Epithelial cell of alveolus of lung (primary cell): Measurements from ENCODE around the gene SKA3.

DNA sequence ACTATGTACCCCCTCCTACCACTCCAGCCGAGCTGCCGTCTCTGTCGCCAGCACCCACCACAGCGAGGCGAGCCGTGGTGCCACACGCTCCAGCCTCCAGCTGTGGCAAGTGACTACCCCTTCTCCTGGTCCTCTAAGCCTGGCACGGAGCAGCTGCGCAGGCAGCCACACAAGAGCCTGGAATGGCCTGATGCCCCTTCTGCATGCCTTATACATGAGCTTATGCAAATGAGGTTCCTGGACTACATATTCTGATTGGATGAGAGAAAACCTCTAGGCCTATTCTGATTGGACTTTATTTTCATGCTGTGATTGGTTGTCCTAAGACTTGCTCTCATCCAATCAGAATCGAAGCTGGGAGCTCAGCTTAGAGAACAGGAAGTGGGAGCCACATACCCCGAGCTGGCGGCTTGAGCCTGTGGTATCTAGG, 276.5 kb downstream of the TUBA3C start:
- RAMPAGE, long total RNA = no peak
- RRBS = no CpG with 5 or more reads among the region's 12 CpGs

DNA sequence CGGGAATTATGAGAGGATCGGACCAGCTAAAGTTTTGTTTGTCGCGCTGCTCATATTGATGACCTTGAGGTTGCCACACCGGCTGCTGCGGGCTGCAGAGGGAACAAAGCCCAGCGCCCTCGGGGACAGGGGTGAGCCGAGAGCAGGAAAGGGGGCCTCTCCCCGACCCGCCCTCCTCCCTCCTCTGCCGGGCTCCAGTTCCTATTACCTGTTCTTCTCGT, 162.7 kb upstream of the TUBA3C start:
- RAMPAGE, long total RNA = no peak
- RRBS = no CpG with 5 or more reads among the region's 13 CpGs

DNA sequence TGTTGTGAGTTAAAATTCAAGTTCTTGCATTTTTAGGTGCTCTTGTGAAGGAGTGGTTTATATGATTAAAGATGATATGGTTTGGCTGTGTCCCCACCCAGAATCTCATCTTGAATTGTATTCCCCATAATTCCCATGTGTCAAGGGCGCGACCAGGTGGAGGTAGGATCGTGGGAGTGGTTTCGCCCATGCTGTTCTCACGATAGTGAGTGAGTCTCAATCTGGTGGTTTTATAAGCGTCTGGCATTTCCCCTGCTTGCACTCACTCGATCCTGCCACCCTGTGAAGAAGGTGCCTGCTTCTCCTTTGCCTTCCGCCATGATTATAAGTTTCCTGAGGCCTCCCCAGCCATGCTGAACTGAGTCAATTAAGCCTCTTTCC, 2.2 kb downstream of the MPHOSPH8 start:
- RAMPAGE, long total RNA = no peak
- RRBS = no CpG with 5 or more reads among the region's 8 CpGs

- RAMPAGE, long total RNA = no peak
- RRBS = no CpG with 5 or more reads among the region's 14 CpGs
Observed at GRCh38 chr13:19688166-19689400, 55.1 kb downstream of the MPHOSPH8 start.

- RAMPAGE, long total RNA = no peak
- RRBS = no CpG with 5 or more reads among the region's 2 CpGs
Observed at GRCh38 chr13:19862019-19862310, 1.5 kb downstream of the ZMYM5 start.

DNA sequence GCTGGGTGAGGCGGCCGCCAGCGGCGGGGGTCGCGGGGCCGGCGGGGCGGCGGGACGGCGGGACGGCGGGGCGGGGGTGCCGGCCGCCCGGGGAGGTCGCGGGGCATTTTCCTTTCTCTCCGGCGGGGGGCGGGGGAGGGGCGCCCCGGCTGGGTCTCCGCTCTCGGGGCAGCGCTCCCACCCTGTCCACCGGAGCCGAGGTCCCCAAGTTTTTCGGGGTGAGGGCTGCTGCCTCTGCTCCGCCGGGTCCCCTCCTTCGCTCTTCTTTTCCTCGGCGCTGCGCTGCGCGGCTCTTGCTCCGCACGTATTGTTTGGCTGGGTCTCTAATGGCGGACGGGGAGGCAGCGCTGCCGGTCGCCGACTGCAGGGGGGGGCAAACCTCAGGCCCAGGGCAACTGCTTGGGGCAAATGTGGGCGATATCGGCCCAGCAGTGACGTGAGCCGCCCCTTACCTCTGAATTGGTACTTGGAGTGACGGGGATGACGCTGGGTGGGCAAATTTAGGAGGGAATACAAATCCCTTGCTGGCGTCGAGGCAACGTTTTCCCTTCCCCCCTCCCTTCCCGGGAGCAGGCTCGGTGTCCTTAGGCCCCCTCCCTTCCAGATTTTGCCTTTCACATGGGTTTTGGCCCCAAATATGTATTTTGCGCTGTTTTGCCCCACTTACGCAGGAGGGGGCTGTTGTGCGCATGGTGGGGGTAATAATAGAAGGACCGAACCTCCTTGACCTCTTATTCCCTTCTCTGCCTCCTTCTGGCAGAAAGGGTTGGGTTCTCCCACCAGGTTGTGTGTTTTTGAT, 803 bp downstream of the ZMYM2 start:
- RAMPAGE, long total RNA = no peak
- RRBS = 2% methylated on average over 19 of the region's 62 CpGs

GRCh38 chr13:20065531-20065946, 95.3 kb downstream of the GJA3 start:
- RAMPAGE, long total RNA = no peak
- RRBS = no CpG with 5 or more reads among the region's 5 CpGs

- RAMPAGE, long total RNA = no peak
- RRBS = no CpG with 5 or more reads among the region's 24 CpGs
Observed at GRCh38 chr13:20174561-20175393, 13.9 kb upstream of the GJA3 start.

DNA sequence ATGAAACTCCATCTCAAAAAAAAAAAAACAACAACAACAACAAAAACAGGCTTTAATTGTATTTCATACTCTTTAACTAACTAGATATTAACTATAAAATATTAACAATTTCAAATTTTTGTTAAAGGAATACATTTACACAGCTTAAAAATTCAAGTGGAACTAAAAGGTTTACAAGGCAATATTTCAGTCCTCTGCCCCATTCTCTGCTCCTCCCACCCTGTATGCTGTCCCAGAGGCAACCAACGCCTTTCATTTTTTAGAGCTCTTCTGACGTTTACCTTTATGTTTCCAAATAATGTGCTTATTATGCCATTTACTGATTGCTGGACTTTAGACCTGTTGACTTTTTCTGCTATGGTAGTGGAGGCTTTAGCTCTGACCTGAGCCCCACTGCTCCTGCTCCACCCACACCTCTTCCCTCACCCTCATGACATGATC, 31.1 kb upstream of the GJB6 start:
- RAMPAGE, long total RNA = no peak
- RRBS = no CpG with 5 or more reads among the region's 2 CpGs

DNA sequence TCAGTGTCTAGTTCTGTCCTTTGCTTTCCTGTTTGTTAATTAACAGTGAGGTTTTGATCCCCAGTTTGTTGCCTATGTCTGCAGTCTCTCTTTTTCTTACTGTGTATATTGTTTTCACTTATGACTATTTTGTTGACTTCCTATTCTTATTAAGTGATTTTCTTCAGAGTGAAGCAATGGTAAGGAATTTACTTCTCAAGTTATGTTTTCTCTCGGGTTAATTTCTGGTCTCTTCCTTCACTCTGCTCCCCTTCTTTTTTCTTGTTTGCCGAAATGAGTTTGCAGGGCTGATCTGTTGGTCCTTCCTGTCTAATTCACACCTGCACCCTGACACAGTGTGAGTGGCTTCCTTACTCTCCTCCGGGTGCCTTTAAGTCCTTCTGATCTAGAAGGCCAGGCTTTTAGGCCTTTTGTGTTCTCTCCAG, 105.0 kb upstream of the GJB6 start:
- RAMPAGE, long total RNA = no peak
- RRBS = no CpG with 5 or more reads among the region's 3 CpGs

DNA sequence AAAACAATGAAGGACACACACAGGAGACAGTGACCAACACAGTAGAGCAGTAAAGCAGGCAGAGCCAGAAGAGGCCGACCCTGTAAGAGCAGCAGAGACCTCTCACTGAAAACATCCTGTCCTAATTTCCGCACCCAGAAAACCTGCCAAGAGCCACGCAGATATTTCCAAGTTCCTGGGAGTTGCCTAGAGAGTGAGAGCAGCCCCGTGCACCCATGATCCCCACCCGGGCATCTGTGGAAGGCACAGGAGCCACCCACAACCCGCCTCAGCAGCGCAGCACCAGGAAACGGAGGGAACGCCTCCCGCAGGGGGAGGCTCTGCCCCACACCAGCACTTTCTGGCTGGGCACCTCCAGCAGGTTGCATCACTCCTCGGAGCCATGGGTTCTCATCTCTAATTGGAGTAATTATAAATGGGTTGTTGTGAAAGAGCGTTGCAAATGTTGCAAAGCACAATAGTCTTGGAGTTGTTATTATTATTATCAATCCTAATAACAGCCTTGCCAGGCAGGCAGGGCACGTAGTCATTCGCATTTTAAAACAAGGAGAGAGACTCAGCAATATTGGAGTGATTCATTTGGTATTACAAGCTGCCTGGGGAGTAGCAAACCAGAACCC, 108.5 kb upstream of the GJB6 start:
- RAMPAGE, long total RNA = no peak
- RRBS = no CpG with 5 or more reads among the region's 14 CpGs

- RAMPAGE, long total RNA = no peak
- RRBS = no CpG with 5 or more reads among the region's 6 CpGs
Observed at GRCh38 chr13:20480519-20481020, 45.1 kb downstream of the CRYL1 start.

GRCh38 chr13:20524600-20525016, 1.0 kb downstream of the CRYL1 start:
- RAMPAGE, long total RNA = no peak
- RRBS = no CpG with 5 or more reads among the region's 12 CpGs

DNA sequence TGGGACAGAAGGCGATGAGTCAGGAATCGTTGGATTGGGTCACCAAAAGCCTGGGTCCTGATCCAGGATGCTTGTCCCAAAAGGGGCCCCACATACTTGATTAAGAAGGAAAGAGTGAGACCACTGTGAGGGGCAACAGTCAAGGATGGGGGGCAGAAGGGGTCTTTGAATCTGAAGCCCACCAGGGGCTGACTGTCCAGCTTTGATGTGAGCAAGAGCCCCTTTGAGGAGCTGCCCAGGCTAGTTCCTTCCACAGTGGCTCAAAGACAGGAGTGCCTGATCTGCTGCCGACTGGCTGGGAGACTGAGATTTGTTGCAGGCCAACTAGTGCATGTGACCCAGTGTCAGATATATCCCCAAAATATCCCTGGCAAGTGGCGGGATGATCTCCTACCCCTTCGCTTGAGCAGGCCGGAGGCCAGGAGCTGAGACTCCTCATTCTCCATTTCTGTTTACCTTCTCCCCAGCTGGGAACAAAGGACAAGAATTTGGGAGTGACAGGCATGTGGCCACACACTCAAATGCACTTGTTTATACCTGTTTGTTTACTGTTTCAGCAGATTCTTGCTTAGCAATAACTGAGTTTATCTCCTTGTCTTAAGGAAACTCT, 37.0 kb upstream of the XPO4 start:
- RAMPAGE, long total RNA = no peak
- RRBS = no CpG with 5 or more reads among the region's 6 CpGs

DNA sequence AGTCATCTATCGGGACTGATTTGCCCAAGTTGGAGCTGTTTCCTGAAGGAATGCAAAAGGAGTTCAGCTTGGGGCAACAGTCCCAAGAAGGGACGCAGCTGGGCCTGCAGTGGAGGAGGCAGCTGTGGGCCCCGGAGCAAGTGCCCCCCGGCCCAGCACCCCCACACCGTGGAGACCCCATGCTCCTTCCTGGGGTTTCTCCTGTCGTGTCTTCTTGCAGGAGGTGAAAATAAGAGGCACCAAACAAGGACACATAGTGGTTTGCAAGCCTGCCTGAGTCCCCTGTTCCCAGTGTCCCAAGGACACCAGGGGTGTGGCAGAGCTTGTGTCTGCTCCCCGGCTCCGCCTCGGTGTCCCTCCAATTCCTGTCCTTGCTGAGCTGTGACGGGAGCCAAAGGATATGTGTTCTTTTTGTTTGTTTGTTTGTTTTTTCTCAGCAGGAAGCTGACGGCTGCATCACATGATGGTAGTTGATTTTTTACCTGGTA, 50.6 kb upstream of the XPO4 start:
- RAMPAGE, long total RNA = no peak
- RRBS = no CpG with 5 or more reads among the region's 11 CpGs

DNA sequence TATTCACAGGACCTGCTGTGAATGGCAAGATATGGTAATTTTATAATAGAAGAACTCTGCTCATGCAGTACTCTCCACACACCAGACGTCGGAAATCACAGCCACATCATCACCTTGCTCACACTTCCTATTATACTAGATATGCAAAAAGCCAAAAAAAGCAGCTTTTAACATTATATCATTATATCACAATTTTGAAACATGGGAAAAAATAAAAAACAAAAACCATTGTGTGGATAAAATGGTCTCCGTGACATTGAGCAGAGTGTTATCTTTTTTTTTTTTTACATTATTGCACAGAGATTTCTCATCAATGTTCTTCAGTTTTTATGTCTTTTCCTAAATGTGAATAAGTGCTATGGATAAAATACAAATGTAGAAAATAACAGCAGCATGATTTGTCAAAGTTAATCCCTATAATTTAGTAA, 71.6 kb upstream of the XPO4 start:
- RAMPAGE, long total RNA = no peak
- RRBS = no CpG with 5 or more reads among the region's 3 CpGs

GRCh38 chr13:21058130-21058847, 3.1 kb downstream of the LATS2 start:
- RAMPAGE, long total RNA = no peak
- RRBS = no CpG with 5 or more reads among the region's 4 CpGs

DNA sequence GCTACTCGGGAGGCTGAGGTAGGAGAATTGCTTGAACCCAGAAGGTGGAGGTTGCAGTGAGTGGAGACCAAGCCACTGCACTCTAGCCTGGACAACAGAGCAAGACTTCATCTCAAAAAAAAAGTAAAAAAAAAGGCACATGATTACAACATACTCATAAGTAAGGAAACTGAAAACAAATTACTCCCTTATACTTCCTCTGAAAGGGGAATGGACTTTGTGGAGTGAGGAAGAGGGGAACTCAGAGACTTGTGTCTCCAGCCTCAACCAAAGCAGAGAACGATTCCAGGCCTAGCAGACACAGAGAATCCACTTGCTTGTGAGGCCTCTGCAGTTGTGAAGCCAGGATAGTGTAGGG, 4.3 kb upstream of the LATS2 start:
- RAMPAGE, long total RNA = no peak
- RRBS = no CpG with 5 or more reads among the region's 2 CpGs

DNA sequence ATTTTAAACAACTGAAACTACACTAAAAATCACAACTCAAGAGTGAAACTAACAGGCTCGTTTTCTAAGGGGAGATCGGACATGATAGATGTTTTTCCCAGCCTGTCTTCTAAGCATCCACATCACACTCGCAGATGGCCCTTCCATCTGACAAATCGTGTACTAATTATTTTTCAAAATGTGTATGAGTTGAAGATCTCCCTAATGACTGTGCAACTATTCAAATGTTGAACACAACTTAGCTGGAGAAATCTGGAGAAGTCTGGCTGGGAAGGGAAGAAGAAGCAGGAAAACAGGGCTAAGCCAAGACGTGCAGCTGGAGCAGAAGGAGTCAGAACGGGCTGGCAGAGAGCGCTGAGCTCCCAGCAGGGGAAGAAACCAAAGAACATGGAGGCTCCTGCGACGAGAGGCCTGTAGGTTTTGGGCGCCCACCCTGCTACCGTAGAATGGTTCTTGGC, 13.1 kb upstream of the LATS2 start:
- RAMPAGE, long total RNA = no peak
- RRBS = no CpG with 5 or more reads among the region's 11 CpGs

DNA sequence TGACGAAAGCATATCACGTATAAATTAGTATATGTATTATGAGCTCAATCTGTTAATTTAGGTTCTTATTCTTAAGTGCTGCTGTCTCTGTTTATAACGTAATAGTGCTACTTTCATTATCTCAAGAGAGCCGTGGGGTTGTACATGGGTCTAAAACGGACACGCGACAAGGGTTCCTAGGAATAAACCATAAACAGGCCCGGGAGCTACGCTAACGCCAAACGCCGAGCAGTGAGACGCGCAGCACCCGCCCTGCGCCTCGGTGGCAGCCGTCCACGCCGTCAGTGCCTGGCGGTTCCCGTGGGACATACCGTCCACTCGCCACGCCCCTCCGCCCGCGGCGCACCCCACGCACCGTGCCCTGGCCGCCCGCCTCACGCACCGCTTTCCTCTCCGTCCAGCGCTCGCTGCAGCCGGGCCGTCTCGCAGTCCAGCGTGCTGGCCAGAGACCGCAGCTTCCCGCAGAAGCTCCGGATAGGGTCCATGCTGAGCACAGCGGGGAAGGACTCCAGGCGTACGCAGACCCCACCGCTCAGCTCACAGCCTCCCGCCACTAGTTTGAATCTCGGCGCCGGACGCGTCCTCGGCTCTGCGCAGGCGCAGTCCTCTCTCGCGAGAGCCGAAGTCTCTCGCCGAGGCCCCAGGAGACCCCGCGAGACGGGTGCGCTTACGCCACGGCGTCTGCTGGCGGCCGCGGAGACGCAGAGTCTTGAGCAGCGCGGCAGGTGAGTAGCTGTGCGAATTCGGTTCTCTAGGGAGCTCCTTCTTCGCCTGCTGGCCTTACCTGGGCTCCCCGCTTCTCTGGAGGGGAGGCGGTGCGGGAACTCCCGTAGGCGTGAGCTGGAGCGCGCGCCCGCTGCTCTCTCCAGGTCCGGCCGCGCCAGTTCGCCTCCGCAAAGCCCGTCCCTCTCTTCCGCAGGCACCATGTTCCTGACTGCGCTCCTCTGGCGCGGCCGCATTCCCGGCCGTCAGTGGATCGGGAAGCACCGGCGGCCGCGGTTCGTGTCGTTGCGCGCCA, at the start of gene SKA3:
TSS of gene SKA3 (minus strand) at position 560 of the 1,018 bp plus-strand sequence.
- RAMPAGE, long total RNA = start-site peak on the minus strand centred at position 559 of the sequence, 86 bp wide, 225 and 483 reads in 2 replicates; start-site peak on the plus strand centred at position 672 of the sequence, 71 bp wide, 764 and 5,295 reads in 2 replicates
- RRBS = 6% methylated on average over 31 of the region's 110 CpGs